ENCODE results near the genes HABP4 and XPA.

GRCh38 chr9:94974127-94974769, 247.7 kb downstream of the AOPEP start:
- RAMPAGE, long total RNA, result no peak
- RRBS, result no CpG with 5 or more reads among the region's 8 CpGs

GRCh38 chr9:95042302-95042836, 275.1 kb downstream of the FANCC start:
- RAMPAGE, long total RNA, result no peak
- RRBS, result no CpG with 5 or more reads among the region's 2 CpGs

GRCh38 chr9:95074269-95075196, 243.0 kb downstream of the FANCC start:
- RAMPAGE, long total RNA, result no peak
- RRBS, result 47% methylated on average over 4 of the region's 17 CpGs

DNA sequence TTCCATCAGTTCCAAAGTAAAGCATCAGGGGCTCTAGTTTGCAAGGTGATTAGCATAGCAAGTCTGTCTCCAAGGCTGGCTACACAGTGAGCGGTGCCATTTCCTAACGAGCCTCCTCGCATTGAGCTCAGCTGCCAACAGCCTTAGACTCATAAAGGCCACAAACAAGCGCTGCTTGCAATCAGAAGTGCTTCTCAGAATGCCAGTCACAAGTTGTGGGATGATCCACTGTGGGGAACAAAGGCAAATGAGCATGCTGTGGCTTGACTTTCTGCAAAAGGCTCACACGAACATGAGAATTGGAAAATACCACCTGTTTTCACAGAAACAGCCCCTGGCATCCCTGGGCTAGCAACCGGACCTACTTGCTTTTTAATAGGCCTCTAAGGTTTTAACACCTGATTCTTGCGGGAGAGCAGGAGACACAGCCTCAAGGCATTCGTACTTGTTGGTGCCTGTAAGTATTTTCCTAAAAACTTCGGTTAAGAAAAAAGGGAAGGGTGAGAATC, 215.5 kb downstream of the FANCC start:
- RAMPAGE, long total RNA, result no peak
- RRBS, result no CpG with 5 or more reads among the region's 9 CpGs

GRCh38 chr9:95127393-95128101, 190.0 kb downstream of the FANCC start:
- RAMPAGE, long total RNA, result no peak
- RRBS, result no CpG with 5 or more reads among the region's 31 CpGs

DNA sequence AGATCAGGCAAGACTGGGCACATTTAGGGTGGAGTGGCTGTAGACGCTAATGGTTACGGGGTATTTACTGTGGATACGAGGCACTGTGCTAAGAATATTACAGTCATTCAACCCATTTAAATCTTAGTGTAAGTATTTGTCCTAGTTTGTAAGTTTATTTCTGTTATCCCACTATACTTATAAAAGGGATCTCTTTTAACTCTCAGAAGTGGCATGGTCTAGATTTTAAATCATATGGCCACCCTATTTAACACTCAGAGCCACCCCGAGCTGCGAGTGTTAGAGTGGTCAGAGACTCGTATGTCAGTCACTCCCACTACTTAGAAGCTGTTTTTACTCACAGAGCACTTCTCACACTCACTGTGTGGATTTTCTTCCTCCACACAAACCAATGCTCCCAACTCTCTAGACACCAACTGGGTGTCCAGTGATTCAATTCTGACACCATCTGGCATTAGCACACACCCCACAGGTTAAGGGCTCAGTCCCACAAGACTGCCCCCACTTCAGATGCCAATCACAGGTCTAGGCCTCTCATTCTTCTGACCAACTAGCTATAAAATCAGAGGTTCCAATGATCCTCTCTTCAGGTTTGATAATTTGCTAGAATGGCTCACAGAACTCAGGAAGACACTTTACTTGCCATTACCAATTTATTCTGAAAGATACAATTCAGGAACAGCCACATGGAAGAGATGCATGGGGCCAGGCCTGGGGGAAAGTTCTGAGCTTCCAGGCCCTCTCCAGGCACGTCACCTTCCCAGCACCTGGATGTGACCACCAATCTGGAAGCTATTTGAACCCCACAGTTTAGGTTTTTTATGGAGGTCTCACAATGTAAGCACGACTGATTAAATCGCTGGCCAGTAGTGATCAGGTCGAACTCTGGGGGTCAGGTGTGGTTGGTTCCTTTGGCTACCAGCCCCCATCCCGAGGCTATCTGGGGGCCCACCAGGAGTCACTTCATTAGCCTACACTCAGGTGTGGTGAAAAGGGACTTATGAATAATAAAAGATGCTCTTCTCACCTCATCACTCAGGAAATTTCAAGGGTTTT, 174.7 kb downstream of the FANCC start:
- RAMPAGE, long total RNA, result no peak
- RRBS, result no CpG with 5 or more reads among the region's 11 CpGs

DNA sequence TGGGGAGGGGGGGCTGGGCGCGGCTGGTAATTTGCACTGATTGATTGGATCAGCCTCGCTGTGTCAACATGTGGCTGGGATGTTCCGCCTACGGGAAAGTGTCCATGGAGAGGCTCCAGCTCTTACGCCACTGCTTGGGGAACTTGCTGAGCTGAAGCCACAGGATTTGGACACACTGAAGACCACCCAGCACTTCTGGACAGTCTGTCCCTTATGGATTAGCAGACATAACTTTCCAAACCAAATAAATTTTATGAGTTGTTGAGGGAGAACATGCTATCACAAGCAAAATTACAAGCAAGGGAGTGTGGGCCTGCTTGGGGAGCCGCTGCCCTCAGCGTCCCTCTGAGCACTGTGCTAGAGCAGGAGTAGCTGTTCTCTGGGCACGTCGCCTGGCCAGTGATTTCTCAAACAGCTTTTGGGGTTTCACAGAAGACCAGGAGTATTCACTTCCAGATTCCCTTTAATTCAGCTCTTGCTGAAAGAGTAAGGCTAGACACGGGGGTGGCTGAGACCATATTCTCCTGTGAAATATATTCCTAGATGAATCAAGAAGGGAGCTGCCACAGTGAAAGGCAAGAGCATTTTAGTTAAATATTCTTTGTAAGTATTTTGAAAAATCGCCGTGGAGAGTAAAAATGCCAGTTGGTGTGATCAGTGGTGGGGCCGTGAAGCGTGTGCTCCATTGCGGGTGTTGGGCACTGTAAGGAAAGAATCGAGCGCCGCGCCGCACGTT, 173.2 kb downstream of the FANCC start:
- RAMPAGE, long total RNA, result no peak
- RRBS, result no CpG with 5 or more reads among the region's 22 CpGs

DNA sequence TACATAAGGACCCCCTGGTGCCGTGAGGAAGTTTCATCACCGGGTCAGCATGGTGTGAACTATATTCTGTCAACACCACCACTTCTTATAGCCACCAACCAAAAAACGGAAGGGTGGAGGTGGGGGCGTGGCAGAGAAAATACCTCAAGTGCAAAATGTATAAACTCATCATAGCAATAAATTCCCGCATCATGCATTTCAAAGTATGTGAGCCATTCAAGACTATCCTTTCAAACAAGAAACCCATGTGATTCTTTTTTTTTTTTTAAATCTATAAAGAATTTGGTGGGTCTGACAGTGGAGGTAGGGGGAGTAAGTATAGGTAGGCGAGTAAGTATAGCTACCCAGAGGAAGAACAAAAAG, 13.9 kb downstream of the PTCH1 start:
- RAMPAGE, long total RNA, result no peak
- RRBS, result no CpG with 5 or more reads among the region's 6 CpGs

- RAMPAGE, long total RNA, result no peak
- RRBS, result no CpG with 5 or more reads among the region's 2 CpGs
Observed at GRCh38 chr9:95501162-95501701, 7.8 kb downstream of the PTCH1 start.

GRCh38 chr9:95502255-95502649, 6.8 kb downstream of the PTCH1 start:
- RAMPAGE, long total RNA, result no peak
- RRBS, result no CpG with 5 or more reads among the region's 3 CpGs

GRCh38 chr9:95710994-95711340, 164.5 kb upstream of the ERCC6L2 start:
- RAMPAGE, long total RNA, result no peak
- RRBS, result no CpG with 5 or more reads among the region's 6 CpGs

GRCh38 chr9:95729821-95730191, 145.7 kb upstream of the ERCC6L2 start:
- RAMPAGE, long total RNA, result no peak
- RRBS, result no CpG with 5 or more reads among the region's 5 CpGs

DNA sequence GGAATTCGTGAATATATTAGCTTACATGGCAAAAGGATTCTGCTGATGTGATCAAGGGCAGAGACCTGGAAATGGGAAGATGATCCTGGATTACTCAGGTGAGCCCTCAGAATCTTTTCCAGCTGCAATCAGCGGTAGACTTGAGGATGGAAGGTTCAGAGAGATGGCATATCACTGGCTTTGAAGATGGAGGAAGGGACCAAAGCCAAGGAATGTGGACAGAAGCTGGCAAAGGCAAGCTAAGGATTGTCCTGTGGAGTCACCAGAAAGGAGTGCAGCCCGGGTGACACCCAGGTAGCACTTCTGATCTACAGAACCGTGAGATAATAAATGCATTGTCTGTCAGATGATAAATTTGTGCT, 1.0 kb upstream of the ERCC6L2 start:
- RAMPAGE, long total RNA, result no peak
- RRBS, result no CpG with 5 or more reads among the region's 4 CpGs

- RAMPAGE, long total RNA, result no peak
- RRBS, result 7% methylated on average over 23 of the region's 91 CpGs
Observed at GRCh38 chr9:96218863-96220023, 82.7 kb downstream of the HSD17B3 start.

DNA sequence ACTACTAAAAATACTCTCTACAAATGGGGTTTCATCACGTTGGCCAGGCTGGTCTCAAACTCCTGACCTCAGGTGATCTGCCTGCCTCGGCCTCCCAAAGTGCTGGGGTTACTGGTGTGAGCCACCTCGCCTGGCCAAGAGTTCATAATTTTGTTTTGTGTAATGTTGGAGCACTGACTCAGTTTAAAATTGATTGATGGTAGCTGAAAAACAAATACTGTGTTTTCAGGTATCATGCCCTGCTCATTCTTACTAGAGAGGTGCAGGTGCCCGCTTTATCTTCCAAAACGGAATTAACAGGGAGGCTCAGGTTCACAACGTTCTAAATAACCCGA, 40.3 kb upstream of the HSD17B3 start:
- RAMPAGE, long total RNA, result no peak
- RRBS, result no CpG with 5 or more reads among the region's 7 CpGs

- RAMPAGE, long total RNA, result no peak
- RRBS, result 1% methylated on average over 39 of the region's 131 CpGs
Observed at GRCh38 chr9:96450024-96451114, at the start of gene HABP4. TSS of gene HABP4 (plus strand) at chr9:96450169.

DNA sequence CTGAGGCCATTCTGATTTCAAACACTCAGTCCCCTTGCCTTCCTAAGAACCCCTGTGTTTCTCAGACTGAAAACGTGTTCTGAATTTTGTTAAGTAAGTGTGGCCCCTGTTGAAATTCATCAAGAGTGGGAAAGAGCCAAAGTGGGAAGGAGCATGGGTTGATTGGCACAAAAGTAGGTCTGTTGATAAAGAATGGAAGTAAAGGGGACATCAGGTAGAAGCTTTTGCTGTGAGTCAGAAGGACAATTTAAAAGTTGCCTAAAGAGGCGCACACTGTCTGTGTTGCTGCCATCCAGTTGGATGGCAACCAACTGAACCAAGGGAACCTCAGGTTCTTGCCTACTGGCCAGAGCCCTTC, 219 bp upstream of the NUTM2G start:
- RAMPAGE, long total RNA, result no peak
- RRBS, result no CpG with 5 or more reads among the region's 2 CpGs

DNA sequence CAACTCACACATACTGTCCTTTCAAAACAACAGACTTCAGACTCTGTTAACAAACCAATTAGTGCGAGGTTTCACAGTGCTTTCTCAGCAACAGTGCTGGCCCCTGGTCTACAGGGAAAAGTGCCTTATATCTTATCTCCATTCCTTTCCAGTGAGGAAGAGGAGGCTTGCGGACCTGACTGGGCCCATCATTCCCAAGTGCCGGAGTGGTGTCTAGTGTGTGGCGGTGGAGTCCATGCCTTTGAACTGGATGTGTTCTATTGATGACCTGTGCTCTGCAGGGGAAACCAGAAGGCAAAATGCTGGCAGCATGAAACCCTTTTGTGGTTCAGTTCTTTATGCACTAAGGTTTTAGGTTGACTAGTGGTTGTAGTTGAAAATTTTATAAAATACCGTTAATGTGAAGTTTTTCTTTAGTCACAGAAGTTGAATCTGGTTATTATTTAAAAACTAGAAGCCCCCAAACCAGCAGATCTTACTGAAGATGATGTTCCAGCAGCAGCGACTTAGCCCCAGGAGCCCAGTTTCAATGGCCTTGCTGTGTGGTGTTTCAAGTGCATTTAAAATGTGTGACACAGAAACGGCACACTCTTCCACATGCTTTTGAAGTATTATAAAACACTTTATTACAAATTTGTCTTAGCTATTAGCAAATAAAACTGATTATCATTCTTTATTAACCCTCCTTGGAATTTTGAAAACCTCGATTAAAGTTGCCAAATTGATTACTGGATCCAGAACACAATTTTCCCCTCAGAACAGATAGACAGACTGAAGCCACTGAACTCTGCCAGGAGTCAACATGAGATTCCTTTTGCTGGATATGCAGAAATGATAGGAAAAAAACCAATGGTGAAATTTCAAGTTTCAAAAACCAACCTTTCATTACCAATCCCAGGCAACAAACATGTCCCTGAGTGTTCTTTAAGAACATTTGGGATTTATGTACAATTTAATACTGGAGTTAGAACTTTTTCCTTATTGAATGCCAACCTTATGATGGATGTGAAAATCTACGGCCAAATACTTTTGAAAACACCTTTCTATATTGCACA, 33.4 kb downstream of the TSTD2 start:
- RAMPAGE, long total RNA, result no peak
- RRBS, result no CpG with 5 or more reads among the region's 9 CpGs

DNA sequence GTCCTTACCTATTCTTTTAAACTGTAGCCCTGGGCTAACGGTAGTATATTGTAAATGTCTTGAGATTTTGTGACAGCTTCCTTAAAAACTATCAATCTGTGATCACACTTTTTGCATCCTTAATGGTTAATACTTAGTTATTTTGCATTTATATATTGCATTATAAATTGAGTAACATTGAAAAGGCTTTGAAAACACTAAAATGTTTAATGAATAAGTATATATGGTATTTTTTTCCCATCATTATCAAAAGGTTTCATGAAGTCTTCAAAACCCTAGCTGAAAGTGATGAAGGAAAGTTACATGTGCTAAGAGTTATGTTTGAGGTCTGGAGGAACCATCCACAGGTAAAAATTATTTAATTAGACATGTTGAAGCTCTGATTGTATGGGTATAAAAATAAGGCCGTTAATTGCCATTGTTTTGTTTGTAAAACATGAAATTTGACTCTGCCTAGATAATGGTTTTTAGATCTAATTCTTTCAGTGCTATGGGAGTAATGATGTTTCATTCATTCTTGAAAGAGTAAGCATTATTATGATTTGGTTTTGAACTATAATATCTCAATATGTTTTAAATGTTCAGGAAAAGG, 29.2 kb downstream of the NCBP1 start:
- RAMPAGE, long total RNA, result no peak
- RRBS, result no CpG with 5 or more reads among the region's 2 CpGs

- RAMPAGE, long total RNA, result no peak
- RRBS, result under 1% methylated on average over 36 of the region's 87 CpGs
Observed at GRCh38 chr9:97696608-97697821, at the start of gene XPA. TSS of gene XPA (minus strand) at chr9:97697340.

All from kidney epithelial cell (primary cell).